ENCODE measurements around a stretch of chr15.

DNA sequence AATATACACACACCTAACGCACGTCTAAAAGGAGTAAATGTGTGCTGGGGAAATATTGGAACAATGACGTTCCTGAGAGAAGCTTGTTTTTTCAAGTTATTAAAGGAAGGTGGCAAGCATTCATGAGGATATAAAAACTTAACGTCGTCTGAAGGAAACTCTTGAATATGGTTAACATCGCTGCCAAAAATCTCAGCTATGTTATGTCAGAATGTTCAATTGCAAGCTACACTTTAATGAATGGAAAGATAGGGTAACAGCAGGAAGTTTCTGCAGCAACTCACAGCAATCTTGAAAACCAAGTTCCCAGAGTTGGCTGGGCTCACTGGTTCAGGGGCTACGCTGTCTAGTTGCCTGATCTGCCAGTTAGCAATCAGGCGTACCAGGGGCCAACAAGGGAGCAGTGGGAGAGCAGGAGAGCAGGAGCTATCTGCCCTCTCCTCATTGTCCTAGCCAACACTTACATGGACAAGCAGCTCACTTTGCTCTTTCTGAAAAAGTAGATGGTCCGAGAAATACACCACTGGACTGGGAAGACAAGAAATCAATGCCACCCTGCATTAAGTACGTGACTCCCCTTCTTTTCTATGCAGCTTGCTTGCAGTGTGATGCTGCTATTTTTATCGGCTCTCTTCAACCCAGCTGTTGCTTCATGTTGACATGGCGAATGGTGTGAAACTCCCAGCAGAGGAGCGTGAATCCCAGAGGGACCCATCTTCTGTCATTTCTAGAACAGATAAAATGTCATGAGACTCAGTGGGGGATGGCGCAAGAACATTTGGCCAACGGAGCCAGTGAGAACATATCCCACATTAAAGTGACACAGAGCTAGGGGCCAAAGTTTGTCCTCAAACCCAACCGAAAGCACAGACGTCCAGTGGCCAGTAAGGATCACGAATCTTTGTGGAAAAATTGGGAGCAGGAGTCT lies 54.0 kb upstream of the MEF2A start:
- PRO-cap, result no peak
- RAMPAGE, long total RNA, result no peak

DNA sequence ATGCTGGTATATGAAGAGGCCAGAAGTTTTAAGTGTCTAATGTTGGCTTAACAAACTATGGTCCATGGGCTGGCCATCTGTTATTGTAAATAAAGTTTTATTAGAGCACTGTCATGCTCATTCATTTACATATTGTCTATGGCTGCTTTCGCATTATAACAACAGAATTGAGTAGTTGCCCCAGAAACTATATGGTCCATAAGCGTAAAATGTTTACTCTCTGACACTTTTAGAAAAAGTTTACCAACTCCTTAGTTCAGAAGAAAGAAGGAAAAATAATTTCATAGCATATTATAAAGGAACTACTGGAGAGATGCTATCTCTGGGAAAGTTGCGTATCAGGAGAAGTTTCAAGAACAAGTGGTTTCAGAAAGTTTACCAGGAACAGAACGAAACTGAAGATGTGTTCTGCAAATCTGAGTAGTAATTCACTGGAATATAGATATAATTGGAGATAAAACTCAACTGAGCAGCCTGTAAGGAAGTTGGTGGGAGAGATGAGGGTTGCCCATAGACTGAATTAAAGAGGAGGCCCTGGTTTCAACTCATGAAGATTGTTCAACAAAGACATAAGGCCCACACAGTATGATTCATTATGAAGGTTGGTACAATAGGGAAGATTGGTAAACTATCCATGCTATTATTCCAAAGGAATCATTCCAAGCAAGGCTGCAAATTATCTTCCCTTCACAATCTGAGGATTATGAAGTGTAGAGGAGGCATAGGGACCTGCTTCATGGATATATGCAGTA lies 68.1 kb downstream of the MEF2A start:
- PRO-cap, result no peak
- RAMPAGE, long total RNA, result no peak

GRCh38 chr15:99705605-99705895 lies 27.7 kb downstream of the LYSMD4 start:
- PRO-cap, result no peak
- RAMPAGE, long total RNA, result no peak

DNA sequence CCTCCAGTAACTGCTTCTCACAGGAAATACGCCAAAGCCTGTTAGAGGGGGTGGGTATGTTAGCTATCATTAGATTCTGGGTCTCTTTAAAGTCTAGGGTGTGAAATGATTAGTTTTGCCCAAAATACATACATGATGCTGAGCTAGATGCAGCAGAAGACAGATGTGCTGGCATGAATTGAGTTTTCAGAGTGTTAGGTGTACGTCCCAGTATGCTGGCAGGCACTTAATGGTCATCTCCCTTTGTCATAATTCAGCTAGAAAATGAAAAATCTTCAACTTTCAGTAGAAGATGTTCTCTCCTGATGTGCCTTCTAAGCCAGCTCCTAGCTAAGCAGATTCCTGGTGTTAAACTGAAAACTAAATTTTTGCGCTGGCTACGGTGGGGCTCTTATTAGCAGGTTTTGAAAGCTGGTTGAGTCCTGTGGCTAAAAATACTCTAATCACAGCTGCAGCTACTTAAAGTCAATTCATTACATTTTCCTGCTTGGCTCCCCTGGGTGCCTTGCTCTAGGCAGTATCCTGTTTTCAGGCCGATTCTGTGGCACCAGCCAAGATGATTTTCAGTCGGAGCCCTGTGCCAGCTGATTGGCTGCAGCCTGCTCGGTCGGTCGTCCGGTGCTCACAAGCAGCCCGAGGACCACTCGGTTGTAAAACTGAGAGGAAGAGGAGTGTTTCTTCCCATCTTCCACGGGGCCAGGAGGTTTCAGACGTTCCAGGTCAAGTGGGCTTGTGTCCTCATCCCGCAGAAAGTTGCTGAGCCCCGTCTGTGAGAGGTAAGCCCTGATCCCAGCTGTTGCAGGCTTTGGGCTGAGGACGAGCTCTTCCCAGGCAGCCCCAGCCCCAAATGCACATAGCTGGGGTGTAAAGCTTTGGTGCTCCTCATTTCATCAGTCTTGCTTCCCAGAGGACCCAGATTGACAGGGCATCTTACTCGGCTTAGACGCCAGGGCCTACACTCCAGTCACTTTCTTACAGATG lies 16.1 kb downstream of the LYSMD4 start:
- PRO-cap, result unidirectional peak, plus-strand start at position 566 of the sequence
- RAMPAGE, long total RNA, result no peak

GRCh38 chr15:99717952-99718818 lies 15.1 kb downstream of the LYSMD4 start:
- PRO-cap, result no peak
- RAMPAGE, long total RNA, result no peak

- PRO-cap, result no peak
- RAMPAGE, long total RNA, result no peak
Measured at GRCh38 chr15:99878812-99879180, 145.6 kb upstream of the LYSMD4 start.

DNA sequence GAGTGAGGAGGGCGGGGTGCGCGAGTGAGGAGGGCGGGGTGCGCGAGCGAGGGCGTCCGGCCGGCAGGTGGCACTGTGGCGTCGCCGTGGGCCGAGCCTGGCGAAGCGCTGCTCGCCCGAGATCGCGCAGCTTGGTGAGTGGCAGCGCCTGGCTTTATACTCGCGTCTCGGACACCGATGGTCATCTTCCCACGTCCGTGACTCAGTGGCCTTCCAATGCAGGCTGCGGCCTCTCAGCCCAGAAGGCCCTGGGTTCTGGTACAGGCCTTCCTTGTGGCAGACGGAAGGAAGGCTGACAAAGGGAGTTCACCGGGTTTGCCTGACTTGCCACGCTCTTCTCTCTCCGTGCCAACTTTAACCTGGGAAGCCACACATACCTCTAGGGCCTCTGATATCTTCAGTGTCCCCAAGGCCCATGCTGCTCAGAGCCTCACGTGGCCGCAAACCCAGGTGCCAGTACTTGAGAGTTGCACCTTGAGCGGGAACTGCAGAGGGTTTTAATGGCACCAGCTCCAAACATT lies 195.2 kb upstream of the LYSMD4 start:
- PRO-cap, result unidirectional peak, plus-strand start at position 103 of the sequence
- RAMPAGE, long total RNA, result no peak

DNA sequence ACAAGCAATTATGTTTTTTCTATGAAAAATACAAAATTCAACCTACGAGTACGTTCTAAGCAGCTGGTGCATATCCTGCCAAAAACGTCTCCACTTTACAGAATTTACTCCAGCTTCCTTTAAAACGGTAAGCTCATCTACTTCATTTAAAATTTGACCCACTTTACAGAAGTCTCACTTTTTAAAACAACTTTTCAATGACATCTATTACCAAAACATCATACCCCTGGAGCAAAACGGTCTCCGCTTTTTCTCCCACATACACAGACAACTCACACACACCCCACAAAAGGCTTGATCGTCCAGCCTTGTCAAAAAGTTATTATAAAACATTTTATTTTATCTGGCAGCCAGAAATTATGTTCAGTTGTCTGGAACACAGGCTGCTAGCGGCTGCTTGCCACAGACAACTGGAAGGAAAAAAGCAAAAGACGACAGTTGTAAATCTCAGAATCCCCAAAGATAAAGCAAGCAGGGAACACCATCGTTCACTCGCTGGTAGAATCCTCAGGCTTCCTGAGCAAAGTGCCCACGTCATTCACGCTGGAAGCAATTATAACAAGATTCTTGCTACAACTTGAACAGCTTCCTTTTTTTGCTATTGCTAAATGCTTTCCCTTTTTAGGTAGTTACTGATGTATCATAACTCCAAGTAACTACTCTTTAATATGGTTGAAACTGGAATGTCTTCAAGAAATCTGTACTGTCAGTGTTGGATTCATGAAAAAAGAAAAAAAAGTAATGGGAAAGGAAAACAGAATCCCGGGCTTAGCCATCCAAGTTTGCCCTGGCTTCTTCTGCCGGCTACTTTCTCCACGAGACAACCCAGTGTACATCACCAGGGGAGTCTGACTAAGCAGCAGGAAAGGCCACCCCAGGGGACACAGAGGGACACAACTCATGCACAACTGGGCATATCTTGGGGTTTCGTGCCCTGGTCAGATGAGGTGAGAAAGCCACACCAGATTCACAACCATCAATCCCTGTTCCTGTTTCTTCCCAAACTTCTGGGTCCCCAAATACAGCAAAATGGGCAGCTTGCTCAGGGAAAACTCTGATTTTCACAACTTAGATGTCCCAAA lies 33.5 kb downstream of the ADAMTS17 start:
- PRO-cap, result bidirectional peak, plus-strand start at position 851 of the sequence, minus-strand start at position 509 of the sequence
- RAMPAGE, long total RNA, result no peak

DNA sequence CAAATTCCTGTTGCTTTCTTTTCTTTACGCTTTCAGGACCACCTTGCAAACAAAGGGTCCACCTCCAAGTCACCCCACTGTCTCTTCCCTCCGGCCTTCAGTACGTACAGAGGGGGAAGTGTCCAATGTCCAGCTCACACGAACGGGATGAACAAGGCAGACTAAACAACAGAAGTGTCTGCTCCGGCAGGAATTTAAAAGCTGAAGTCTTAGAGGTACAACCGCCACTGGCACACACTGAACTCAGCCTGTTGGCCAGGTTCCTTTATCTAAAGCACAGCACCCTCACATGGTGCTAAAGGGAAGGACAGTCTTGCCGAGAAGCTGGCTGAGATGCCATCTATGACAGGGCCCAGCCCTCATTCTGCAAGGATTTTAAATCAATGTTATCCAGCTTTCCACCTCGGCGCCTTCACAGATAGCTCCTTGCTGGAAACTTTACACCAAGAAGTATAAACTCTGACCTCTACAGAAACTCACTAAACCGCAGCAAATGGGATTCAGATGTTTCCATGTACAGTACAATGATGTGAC lies 2.8 kb downstream of the ADAMTS17 start:
- PRO-cap, result no peak
- RAMPAGE, long total RNA, result no peak

DNA sequence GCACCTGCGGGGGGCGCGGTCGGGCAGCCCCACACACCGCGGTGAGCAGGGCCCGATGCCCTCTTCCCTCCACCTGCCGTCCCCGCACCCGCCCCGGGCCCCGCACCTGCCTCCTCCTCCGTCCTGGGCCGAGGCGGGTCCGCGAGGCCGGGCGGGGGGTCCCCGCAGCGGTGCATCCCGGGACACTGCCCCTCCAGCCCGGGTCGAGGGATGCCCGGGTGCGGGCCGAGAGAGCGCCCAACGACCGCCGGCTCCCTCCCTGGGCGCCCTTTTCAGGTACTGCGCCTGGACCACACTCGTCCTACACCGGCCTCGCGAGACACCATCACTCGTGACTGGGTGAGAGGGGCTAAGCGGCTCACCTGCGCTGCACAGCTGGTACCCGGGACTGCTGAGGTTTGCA lies 15.8 kb upstream of the CERS3 start:
- PRO-cap, result no peak
- RAMPAGE, long total RNA, result no peak

GRCh38 chr15:100694499-100695010 lies 92.2 kb downstream of the ASB7 start:
- PRO-cap, result no peak
- RAMPAGE, long total RNA, result no peak

DNA sequence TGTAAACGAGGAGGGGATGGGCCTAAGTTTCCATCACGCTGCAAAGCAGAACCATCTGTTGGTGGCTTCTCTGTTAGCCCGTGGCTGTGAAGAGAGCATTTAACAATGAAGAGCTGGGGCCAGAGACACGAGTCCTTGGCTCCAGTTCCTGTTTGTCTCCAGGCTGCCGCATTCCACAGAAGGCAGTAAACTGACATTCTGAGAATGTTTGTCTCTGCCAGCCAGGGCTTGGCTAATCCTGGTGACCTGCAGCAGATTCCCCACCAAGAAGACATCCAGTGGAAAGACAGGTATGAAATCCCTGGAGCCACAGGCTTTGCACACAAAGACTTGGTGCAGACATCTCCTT lies 130.8 kb downstream of the ASB7 start:
- PRO-cap, result no peak
- RAMPAGE, long total RNA, result no peak

- PRO-cap, result no peak
- RAMPAGE, long total RNA, result no peak
Measured at GRCh38 chr15:100759590-100760113, 120.0 kb upstream of the ALDH1A3 start.

GRCh38 chr15:100905262-100905774 lies 13.8 kb upstream of the LRRK1 start:
- PRO-cap, result no peak
- RAMPAGE, long total RNA, result no peak

GRCh38 chr15:100914616-100915530 lies 4.3 kb upstream of the LRRK1 start:
- PRO-cap, result no peak
- RAMPAGE, long total RNA, result no peak

GRCh38 chr15:100940740-100941415 lies 21.7 kb downstream of the LRRK1 start:
- PRO-cap, result no peak
- RAMPAGE, long total RNA, result no peak

DNA sequence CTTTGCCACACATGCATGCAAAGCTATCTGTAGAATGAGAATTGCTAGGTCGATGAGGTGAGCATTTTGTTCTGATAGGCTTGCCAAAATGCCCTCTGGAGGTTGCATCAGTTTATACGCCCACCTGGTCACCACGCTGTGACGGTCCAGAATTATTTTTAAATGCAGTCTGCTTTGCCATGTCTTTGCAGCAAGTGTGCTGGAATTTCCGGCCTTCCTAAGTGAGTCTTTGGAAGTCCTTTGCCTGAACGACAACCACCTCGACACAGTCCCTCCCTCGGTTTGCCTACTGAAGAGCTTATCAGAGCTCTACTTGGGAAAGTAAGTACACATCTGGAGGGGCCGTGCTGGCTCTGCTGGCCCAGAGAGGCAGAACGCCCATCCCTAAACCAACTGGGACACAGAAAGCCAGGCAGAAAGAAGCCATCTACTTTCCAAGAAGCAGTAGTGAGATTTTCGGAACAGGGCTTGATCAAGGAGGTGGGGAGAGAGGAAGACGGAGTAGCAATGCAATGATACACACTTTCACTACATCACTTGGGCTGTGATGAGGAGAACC lies 101.8 kb downstream of the LRRK1 start:
- PRO-cap, result no peak
- RAMPAGE, long total RNA, result no peak

DNA sequence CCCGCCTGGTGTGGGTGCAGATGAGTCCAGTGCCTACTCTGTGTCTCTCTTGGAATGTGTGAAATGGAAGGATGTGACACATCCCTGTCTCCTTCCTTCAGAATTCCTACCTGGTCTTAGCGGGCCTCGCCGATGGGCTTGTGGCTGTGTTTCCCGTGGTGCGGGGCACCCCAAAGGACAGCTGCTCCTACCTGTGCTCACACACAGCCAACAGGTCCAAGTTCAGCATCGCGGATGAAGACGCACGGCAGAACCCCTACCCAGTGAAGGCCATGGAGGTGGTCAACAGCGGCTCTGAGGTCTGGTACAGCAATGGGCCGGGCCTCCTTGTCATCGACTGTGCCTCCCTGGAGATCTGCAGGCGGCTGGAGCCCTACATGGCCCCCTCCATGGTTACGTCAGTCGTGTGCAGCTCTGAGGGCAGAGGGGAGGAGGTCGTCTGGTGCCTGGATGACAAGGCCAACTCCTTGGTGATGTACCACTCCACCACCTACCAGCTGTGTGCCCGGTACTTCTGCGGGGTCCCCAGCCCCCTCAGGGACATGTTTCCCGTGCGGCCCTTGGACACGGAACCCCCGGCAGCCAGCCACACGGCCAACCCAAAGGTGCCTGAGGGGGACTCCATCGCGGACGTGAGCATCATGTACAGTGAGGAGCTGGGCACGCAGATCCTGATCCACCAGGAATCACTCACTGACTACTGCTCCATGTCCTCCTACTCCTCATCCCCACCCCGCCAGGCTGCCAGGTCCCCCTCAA lies 146.3 kb downstream of the LRRK1 start:
- PRO-cap, result no peak
- RAMPAGE, long total RNA, result no peak

- PRO-cap, result no peak
- RAMPAGE, long total RNA, result no peak
Measured at GRCh38 chr15:101187474-101188373, 64.1 kb downstream of the CHSY1 start.

- PRO-cap, result unidirectional peak, plus-strand start at chr15:101189919
- RAMPAGE, long total RNA, result no peak
Measured at GRCh38 chr15:101189740-101190291, 62.0 kb downstream of the CHSY1 start.

Data from urinary bladder (tissue), 3 donors.